PC-3 (cell line): Measurements from ENCODE around the genes VCX3B and AMELX.

DNA sequence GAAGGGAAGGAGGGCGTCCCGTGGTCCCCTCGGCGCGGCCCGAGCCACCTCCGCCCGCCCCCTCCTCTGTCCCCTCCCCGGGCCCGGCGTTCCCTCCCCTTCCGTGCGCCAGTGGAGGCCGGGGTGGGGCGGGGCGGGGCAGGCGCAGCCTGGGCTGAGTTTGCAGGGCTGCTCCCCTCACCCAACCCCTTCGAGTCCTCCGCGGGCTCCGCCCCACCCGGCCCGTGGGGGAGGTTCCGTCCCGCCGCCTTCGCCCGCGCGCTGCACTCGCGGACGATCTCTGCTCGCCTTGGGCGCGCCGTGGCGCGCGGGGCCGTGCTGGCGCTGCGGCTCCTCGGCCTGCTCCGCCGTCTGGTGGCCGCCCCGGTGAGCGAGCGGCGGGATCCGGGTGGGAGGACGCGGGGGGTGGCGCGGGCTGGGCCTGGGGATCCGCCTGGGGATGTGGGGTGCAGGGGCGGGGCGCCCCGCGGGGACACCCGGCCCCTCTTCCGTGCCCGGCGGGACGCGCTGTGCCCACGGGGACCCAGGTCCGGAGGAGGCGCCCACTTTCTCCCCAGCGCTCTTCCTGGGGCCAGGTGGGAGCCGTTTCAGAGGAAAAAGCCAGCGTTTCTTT is 81.9 kb upstream of the CD99 start:
- RAMPAGE, long total RNA, result no peak

GRCh38 chrX:2664656-2665075 is 26.4 kb upstream of the CD99 start:
- RAMPAGE, long total RNA, result no peak

DNA sequence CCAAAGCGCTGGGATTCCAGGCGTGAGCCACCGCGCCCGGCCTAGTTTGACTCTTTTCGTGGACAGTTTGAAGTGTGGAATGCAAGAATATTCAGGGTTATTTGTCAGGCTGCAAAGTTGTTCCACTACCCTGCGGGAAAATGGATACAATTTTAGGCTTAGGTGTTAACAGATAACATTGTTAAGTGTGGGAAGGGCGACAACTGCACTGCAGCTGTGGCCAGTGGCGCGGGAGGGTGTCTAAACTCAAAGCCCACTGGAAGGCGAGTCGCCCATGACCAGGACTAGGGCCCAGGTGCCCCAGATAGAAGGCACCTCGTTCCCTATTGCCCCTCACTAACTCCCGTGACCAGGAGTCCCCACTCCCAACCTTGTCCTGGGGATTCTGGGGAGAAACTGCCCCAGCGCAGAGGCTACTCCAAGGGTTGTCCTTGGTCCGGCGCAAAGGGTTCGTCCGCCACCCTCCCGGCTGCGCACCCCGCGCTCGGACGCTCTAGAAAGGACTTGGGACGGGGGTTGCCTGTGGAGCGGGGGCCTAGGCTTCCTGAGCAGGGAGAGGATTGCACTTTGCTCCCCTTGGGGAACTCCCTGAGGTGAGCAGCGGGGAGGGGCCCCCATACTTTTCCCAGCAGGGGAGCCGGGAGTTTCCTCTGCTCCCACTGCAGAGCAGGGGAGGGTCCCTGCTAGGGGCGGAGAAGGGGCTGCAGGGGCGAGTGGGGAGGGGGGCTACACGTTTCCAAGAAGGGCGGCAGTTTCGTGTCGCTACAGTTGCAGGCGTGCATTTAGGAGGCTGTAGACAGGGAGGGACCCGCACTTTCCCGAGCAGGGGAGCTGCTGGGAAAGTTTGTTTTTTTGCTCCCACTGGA is 902 bp upstream of the CD99 start:
- RAMPAGE, long total RNA, result no peak

DNA sequence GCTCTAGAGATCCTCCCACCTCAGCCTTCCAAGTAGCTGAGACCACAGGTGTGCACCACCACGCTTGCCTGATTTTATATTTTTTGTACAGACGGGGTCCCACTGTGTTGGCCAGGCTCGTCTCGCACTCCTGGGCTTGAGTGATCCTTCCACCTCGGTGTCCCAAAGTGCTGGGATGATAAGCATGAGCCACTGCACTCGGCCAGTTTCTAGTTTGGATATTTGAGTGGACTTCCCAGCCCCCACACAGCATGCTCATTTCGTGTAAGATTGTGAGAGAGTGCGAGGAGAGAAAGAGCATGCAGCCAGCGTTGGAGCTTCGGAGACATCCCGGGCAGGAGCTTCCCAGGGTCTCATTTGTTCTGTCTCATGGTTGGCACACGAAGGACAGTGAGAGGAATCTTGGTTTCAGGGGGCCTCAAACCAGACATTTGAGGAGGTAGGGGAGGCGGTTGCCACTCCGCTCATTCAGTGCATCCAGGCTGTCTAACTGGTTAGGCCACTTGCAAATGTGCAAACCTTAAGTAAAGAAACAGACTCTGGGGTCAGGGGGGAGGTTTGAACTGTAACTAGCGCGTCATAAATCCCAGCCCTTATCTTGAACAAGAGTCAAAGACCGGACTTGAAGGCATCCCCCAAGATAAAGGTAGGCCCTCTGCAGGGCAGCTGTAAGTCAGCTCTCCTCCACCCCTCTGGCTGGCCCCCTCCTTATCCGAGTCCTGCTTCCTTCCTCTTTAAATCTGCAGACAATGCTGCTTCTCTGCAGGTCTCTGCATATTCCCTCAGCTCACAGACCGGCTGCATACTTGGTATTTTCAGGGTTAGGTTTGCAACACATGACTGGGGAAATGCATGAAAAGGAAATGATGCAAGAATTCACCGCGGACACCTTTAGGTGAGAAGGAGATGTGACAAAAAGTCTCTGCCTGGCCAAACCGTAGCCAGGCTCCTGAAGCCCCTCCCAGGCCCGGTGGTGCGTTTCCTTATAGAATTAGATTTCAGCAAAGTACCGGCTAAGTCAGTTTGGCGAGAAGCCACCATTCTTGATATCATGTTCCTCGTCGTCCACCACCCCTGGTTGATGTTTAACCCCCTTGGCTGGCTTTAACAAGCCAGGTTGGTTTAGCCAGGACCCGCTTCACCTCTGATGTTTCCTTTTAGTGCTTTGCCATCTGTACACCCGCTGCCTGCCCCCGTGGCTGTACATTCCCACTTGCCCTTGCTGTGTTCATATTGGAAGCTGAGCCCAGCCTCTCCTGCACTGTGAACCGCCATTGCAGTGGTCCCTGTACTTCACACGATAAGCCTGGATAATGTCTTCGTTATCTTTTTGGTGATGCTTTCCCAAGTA is 31.4 kb downstream of the ARSD start:
- RAMPAGE, long total RNA, result no peak

GRCh38 chrX:2901769-2902080 is 27.4 kb downstream of the ARSD start:
- RAMPAGE, long total RNA, result no peak

GRCh38 chrX:3607522-3608282 is 105.7 kb downstream of the PRKX start:
- RAMPAGE, long total RNA, result no peak

DNA sequence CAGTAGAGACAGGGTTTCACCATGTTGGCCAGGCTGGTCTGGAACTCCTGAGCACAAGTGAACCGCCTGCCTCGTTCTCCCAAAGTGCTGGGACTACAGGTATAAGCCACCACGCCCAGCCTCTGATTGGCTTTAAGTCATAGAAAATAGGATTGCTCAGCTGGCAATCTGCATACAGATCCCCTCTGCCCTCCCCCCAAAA is 469 bp upstream of the PRKX start:
- RAMPAGE, long total RNA, result no peak

- RAMPAGE, long total RNA, result no peak
Measured at GRCh38 chrX:8464535-8465028, at the start of gene VCX3B. Gene VCX3B, plus strand, starts transcription at chrX:8464830.

GRCh38 chrX:9033062-9033640 is 776 bp downstream of the FAM9B start:
- RAMPAGE, long total RNA, result no peak

GRCh38 chrX:9166543-9166936 is 132.6 kb upstream of the FAM9B start:
- RAMPAGE, long total RNA, result no peak

GRCh38 chrX:9882521-9882992 is 84.6 kb upstream of the CLDN34 start:
- RAMPAGE, long total RNA, result no peak

- RAMPAGE, long total RNA, result no peak
Measured at GRCh38 chrX:10017647-10018398, 50.7 kb downstream of the CLDN34 start.

DNA sequence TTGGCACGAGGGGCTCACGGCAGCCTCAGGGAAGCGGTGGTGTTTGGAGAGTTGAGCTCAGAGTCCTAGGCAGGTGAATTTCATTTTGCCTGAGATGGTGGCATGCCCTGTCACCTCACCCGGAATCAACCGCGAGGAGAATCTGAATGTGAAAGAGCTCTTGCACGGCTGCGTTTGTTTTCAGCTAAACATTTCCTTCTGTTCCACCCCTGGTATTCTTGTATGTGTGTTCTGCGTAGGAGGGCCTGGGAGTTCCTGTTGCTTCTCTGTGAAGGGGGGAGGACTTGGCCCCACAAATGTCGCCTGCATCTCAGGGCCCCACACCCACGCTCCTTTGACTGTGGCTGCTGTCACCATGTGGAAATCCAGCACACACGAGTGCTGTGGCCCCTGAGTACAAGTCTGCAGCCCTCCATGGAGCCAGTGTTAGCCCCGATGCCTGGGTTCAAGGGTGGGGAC is 45.8 kb upstream of the CLCN4 start:
- RAMPAGE, long total RNA, result no peak

GRCh38 chrX:10121727-10122348 is 34.9 kb upstream of the CLCN4 start:
- RAMPAGE, long total RNA, result no peak

- RAMPAGE, long total RNA, result no peak
Measured at GRCh38 chrX:10681249-10681585, 60.8 kb upstream of the MID1 start.

GRCh38 chrX:11191587-11192377 is 80.7 kb downstream of the HCCS start:
- RAMPAGE, long total RNA, result no peak

DNA sequence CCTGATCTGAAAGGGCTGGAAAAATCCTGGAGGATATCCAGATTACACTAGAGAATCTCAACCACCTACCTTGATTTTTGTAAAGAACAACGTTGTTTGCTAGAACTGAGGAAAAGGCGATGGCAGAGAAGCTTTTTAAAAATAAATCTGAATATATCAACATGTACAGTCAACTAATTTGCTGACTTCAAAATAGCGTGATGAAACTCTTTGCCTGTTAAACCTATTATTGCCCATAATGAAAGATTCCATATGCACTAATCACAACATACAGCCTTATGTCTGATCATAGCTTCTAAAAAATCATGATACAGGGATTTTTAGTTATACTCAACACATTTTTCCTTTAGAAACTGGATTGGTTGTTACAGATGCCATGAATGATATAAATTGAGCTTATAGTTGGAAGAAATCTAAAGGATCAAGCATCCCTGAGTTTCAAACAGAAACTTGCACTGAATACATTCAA is at the start of gene AMELX:
AMELX (plus strand) TSS at position 416 of the 469 bp plus-strand sequence.
- RAMPAGE, long total RNA, result no peak

- RAMPAGE, long total RNA, result no peak
Measured at GRCh38 chrX:11766375-11766952, 8.4 kb downstream of the MSL3 start.

DNA sequence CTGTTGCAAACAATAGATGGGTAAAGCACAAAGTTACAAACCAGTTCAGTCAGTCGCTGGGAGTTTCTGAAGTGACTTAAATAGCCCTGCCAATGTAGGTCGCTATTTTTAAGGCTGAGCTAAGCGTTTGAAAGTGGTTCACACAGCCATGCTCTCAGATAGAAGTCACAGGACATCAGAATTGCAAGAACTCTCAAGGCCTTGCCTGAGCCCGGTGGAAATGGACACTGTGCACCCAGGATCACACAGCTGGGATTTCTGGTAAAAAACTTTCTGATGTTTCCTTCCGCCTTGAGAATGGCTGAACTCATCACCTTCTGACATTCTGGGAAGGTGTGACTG is 296.4 kb upstream of the PRPS2 start:
- RAMPAGE, long total RNA, result no peak

- RAMPAGE, long total RNA, result no peak
Measured at GRCh38 chrX:12772446-12772949, 18.7 kb upstream of the PRPS2 start.